ENCODE results near the genes CDIP1 and GLYR1.

DNA sequence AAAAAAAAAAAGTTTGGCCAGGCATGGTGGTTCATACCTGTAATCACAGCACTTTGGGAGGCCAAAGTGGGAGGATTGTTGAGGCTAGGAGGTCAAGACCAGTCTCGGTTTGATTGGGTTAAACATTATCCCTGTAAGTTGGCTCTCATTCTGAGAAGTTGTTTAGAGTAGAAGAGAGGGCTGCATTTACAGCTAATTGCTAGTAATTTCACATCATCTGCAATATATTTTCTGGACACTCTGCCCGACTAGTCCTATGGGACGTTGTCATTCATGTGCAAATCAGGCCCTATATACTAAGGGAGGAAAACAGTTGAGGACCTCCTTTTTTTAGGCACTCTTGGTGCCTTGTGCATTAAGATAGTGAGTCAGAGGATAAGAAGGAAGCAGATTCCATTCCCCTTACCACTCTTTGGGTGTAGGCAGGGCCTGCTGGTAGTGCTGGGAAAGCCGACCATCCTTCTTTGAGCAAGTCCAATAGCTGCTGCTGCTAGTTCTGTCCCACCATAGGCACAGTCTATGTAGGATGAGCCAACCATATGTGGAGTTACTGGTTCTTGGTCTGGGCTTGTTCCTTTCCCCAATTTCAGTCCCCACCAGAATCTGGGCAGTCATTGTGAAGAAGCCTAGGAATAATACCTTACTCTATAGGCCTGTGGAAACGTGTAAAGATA lies 18.8 kb downstream of the HMOX2 start:
- PRO-cap: no peak

GRCh38 chr16:4538165-4539253 lies at the start of gene CDIP1:
Gene CDIP1 (minus strand): TSS chr16:4538773.
- PRO-cap: unidirectional peak, minus-strand start at chr16:4538429; unidirectional peak, minus-strand start at chr16:4538512; unidirectional peak, minus-strand start at chr16:4538716; unidirectional peak, minus-strand start at chr16:4538773

- PRO-cap: bidirectional peak, plus-strand start at chr16:4624464, minus-strand start at chr16:4624364
Measured at GRCh38 chr16:4624232-4624703, 358 bp upstream of the MGRN1 start.

DNA sequence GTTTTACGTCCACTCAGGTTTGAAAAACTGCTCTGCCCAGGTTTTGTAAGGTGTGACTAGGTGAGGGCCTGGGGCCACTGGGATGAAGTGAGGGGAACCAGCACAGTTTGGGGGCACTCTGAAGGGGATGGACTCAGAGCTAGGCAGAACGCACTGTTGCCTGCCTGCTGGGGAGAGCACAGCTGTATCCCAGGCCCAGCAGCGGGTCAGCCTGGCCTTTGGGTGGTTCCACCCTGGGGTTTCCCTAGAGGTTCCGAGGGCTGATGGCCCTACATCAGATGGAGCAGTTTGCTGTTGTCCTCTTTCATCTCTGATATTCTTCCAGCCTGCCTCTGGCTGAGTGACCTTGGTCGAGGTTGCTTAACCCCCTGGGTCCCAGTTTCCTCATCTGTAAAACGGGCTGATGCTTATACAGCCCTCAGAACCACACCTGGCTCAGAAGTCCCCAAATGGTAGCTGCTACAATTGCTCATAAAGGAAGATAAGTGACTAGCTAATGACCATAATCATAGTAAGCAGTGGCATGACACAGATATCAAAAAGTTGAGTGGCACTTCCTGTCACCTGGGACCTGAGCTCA lies 1.6 kb downstream of the MGRN1 start:
- PRO-cap: no peak

DNA sequence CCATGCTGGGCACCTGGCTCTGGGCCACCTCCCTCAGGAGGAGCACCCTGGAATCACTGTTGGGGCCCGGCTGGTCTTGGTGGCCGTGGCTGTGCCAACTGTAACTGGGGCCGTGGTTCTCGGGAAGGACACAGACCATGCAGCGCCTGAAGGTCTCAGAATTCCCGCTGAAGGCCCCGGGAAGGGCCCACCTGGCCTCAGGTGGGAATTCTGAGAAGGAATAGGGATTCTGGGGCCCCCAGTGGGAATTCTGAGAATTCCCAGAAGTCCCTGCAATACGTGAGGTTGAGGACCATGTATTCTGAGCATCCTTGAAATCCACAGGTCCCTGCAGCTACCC lies 23.2 kb downstream of the MGRN1 start:
- PRO-cap: no peak

- PRO-cap: no peak
Measured at GRCh38 chr16:4680881-4681817, 12.2 kb upstream of the NUDT16L1 start.

DNA sequence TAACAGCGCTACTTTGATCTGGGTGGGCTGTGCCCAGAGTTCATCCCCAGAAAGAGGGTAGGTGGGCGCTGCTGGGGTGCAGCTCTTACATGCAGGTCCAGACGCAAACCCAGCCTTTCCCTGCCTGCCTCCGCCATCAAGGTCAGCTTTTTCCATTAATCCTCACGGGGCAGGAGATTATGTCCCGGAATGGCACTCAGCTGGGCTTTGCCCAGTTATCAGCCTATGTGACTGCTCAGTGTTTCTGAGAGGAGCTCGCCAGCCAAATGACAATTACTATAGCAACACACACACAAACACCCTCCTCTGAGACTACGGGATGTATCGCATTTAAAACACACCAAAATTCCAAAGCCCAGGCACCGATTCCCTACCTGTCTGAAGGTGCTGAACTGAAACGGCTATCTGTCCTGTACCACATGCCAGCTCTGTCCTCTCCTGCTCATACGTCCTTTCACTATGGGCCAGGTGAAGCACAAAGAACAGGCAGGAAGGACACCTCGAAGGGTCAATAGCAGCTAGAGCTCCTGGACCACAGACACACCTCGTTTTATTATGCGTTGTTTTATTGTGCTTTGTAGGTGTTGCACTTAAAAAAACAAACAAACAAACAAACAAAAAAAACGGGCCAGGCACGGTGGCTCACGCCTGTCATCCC lies 20.0 kb downstream of the GLYR1 start:
- PRO-cap: no peak

- PRO-cap: no peak
Measured at GRCh38 chr16:4840048-4840777, 6.9 kb downstream of the GLYR1 start.

DNA sequence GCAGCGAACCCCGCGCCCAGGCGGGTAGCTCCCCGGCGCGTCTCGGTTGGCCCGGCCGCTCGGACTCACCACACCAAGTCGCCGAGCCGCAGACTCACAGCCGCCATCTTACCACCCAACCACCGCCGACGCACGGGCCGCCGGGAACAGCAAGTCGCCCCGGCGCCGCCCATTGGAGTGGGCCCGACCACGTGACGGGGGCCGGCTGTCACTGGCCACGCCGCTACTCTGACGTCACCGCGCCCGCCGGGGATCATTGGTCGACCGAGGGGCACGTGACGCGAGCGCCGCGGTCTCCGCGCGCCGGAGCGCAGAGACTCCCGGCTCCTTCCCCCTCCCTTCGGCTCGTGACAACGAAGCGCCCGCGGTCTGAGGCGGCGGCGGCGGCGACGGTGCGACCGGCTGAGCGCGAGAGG lies at the start of gene GLYR1:
GLYR1 (minus strand) TSS at position 130 of the 416 bp plus-strand sequence.
- PRO-cap: bidirectional peak, plus-strand start at position 353 of the sequence, minus-strand start at position 130 of the sequence

DNA sequence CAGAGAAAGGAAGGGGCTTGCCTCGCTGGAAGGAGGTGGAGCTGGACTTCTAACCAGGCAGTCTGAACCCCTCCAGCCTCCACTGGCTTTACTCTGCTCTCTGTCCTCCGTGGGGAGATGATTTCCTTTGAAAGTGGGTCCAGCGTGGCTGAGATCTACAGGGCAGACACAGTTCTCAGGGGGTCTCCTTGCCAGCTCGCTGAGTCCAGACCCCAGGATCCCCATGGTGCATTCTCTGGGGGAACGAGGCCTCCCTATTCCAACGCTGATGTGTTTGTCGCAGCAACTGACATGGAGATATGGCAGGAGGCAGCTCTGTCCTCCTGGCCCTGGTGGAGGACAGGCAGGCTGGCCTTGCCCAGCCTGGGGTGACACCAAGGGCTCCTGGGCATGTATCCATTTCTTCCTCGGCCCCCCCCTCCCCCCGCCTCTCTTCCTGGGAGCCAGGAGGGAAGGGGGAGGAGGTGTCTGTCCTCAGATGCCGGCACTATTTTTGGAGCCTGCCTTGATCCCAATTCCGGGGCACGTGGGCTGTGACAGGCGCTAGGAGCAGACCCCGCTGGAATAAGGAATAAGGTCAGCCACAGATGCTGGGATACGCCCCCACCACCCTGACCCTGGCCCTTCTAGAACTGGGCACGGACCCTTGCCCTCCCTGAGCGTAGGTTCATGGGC lies 23.8 kb downstream of the SEC14L5 start:
- PRO-cap: no peak

DNA sequence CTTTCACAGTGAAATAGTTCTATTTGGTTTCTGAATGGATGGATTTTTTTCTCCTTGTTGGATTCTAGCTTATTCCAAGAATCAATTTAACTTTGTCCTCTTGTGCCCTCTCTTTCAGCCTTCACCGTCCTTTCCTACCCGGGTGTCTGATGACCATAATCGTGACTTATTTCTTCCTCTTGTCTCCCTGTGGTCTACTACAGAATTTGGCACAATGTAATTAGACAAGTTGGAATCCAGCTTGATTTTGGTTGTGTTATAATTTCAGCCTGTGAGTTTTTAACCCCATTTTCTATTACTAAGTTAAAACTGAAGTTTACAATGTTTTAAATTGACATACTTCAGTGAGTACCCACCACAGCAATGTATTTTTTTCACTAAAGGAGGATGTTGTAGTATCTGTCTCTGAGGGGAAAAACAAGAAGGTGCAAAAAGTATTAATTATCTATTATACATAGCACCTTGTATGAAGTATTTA lies 262.0 kb downstream of the TMEM114 start:
- PRO-cap: no peak

DNA sequence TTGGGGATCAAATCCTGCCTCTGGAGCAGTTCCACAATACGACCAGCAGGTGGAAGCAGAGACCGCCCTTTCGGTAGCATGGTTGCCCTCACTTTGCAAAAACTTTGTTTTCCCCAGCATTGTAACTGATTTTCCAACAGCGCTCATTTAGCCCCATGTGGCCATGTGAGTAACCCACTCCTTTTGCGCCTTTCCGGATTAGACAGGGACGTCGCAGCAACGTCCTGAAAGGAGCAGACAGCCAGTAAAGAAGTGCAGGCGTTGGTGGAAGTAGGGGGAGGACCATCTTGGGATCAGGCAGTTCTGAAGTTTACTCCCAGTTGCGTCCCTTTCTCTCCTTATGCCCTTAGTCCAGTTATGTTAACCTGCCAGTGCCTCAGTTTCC lies 22.5 kb downstream of the TMEM114 start:
- PRO-cap: no peak

DNA sequence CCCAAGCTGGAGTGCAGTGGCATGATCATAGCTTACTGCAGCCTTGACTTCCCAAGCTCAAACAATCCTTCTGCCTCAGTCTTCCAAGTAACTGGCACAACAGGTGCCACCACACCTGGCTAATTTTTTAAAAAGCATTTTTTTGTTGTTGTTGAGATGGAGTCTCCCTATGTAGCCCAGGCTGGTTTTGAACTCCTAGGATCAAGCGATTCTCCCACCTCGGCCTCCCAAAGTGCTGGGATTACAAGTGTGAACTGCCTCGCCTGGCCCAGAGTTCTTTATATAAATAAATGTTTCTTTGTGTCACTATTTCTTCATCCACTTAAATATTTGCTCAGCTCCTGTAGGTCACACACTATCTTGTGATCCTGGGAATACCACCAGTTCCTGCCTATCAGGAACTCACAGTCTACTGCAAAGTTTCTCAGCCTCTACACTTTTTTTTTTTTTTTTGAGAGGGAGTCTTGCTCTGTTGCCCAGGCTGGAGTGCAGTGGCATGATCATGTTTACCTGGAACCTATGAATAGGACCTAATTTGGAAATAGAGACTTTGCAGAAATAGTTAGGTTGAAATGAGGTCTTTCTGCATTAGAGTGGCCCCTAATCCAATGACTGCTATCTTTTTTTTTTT lies 6.7 kb downstream of the ABAT start:
- PRO-cap: no peak

DNA sequence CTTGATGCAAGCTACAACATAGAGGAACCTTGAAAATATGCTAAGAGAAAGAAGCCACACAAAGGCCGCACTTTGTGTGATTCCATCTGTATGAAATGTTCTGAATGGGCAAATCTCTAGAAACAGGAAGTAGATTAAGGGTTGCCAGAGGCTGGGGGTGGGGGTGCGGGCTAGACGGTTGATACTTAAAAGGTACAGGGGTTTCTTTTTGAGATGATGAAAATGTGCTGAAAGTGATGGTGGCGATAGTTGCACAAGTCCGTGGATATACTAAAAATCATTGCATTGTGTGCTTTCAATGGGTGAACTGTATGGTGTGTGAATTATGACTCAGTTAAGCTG lies 2.2 kb upstream of the CARHSP1 start:
- PRO-cap: no peak

DNA sequence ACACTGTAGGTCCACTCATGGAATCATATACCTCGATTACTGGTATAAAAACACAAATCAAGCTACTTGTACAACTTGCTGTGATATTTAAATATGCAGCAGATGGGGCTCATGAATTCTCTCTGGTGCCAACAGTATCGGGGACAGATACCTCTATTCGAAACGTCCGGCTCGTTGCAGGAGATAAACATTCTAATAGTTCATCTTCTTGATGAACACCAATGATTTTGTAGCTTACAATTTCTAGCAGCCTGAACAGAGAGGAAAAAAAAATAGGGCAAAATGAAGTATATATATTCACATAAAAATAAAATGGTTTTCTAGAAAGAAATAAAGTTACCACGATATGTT lies 13.3 kb downstream of the LITAFD start:
- PRO-cap: no peak

- PRO-cap: no peak
Measured at GRCh38 chr16:8904928-8905822, 23.0 kb downstream of the LITAFD start.

GRCh38 chr16:8908729-8909337 lies 26.7 kb downstream of the LITAFD start:
- PRO-cap: no peak

DNA sequence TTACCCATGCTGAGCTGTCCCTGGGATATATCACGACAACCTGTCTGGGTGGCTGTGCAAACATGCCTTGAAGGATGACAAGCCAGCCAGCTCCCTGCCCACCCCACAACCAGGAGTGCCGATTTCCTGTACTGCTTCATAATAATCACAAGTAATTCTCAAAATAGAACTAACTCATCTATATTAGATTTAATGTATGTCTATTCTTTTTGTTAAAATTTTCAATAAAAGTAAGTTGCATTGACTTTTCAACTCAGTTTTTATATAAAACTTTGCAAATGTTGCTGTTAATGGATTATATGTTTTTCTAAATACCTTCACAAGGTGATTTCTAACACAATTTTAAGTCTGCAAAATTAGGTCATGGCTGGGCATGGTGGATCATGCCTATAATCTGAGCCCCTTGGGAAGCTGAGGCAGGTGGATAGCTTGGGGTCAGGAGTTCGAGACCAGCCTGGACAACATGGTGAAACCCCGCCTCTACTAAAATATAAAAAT lies 36.1 kb downstream of the LITAFD start:
- PRO-cap: no peak

DNA sequence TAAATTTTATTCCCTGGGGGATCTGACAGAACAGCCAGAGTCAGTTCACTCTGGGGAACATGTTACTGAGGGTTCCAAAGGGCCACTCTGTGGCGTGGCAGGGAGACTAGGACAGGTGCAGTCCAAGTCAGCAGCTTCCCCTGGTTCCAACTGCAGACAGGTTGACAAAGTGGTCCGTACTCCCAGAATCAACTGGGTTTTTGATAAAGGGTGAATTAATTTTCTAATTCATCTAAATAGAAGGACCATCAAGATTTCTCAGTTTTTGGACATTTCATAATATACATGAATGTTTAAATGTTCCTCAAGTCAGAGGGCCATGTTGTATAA lies 40.3 kb downstream of the LITAFD start:
- PRO-cap: no peak

GRCh38 chr16:8934988-8935441 lies 28.7 kb downstream of the USP7 start:
- PRO-cap: no peak